ENCODE data around the genes GOLT1B and CMAS.

GRCh38 chr12:16602327-16602837 lies 3.6 kb downstream of the LMO3 start:
- PRO-cap: no peak
- RAMPAGE, long total RNA, 3 experiments: no peak in any of the 3 experiments

GRCh38 chr12:16612666-16613031 lies 6.7 kb upstream of the LMO3 start:
- PRO-cap: no peak
- RAMPAGE, long total RNA, 3 experiments: no peak in any of the 3 experiments

- PRO-cap: no peak
- RAMPAGE, long total RNA, 3 experiments: no peak in any of the 3 experiments
These were observed 18.7 kb upstream of the PIK3C2G start for GRCh38 chr12:18242575-18243111.

GRCh38 chr12:19236725-19237185 lies 107.2 kb downstream of the PLEKHA5 start:
- PRO-cap: no peak
- RAMPAGE, long total RNA, 3 experiments: no peak in any of the 3 experiments

GRCh38 chr12:19353750-19354151 lies 85.5 kb upstream of the AEBP2 start:
- PRO-cap: no peak
- RAMPAGE, long total RNA, 3 experiments: no peak in any of the 3 experiments

- PRO-cap: no peak
- RAMPAGE, long total RNA, 3 experiments: no peak in any of the 3 experiments
These were observed 45.0 kb downstream of the PDE3A start for GRCh38 chr12:20413179-20413977.

DNA sequence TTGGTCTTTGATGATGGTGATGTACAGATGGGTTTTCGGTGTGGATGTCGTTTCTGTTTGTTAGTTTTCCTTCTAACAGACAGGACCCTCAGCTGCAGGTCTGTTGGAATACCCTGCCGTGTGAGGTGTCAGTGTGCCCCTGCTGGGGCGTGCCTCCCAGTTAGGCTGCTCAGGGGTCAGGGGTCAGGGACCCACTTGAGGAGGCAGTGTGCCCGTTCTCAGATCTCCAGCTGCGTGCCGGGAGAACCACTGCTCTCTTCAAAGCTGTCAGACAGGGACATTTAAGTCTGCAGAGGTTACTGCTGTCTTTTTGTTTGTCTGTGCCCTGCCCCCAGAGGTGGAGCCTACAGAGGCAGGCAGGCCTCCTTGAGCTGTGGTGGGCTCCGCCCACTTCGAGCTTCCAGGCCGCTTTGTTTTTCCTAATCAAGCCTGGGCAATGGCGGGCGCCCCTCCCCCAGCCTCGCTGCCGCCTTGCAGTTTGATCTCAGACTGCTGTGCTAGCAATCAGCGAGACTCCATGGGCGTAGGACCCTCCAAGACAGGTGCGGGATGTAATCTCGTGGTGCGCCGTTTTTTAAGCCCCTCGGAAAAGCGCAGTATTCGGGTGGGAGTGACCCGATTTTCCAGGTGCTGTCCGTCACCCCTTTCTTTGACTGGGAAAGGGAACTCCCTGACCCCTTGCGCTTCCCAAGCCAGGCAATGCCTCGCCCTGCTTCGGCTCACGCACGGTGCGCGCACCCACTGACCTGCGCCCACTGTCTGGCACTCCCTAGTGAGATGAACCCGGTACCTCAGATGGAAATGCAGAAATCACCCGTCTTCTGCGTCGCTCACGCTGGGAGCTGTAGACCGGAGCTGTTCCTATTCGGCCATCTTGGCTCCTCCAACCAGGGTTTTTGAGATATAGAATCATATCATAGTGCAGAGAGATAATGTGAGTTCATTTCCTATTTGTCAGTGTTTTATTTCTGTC lies 83.5 kb downstream of the SLCO1B1 start:
- PRO-cap: no peak
- RAMPAGE, long total RNA, 3 experiments: no peak in any of the 3 experiments

DNA sequence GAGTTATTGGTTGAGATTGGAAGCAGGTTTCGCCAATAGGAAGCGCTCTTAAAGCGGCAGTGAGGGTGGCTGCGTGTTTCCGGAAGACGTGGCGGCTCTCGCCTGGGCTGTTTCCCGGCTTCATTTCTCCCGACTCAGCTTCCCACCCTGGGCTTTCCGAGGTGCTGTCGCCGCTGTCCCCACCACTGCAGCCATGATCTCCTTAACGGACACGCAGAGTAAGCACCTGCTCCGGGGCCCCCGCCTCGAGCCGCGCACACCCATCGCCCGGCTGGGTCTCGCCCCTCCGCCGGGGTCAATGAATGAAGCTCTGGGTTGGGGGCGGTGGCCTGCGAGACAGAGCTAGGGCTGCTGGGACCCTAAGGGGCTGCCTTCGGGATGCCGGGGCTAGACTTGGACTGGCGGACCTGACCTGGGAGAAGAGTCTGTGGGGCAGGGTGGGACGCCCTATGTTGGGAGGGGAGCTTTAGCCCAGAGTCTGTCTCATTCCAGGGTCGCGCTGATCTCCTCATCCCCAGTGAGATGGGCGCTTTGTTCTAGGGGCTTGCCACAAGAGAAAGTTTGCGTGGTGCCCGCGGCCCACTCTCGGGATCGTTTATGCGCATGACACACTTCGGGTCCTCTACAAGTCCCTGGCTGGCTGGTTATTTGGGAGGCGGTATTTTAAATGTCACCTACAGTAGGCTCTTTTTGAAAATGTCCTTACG lies at the start of gene GOLT1B:
Gene GOLT1B (plus strand): TSS at position 59 of the 707 bp plus-strand sequence.
- PRO-cap: bidirectional peak, plus-strand start at position 76 of the sequence, minus-strand start outside the sequence
- RAMPAGE, long total RNA, 3 experiments: start-site peak on the plus strand in 3 of 3 experiments, centred at positions 72 to 82 of the sequence, 71 to 206 reads per replicate

DNA sequence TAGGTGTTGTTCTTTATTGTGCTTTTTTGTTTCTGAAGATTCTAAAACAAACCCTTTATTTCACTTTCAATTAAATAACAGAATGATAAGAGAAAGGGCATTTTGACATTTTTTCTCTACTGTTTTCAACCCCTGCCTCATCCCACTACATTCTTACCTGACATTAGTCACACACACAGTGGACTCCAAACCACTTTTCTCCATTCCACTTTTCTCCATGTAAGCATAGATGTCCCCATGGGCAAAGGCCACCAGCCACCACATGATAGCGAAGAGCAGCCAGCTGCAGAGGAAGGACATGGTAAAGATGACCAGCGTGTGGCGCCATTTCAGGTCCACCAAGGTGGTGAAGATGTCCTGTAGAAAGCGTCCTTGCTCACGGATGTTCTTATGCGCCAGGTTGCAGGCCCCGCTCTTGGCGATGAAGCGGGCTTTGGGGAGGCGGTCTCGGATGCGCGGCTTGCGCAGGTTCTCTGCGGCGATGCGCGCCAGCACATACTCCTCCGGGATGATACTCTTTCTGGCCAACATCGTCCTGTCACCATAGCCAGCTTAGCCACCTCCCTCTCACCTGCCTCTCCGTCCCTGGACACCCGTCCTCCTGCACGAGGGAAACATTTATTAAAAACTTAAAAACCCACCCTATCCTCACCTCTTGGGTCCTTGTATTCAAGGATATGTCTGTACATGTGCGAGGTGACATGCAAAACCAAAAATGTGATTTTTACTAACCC lies 1.3 kb downstream of the KCNJ8 start:
- PRO-cap: no peak
- RAMPAGE, long total RNA, 3 experiments: no peak in any of the 3 experiments

DNA sequence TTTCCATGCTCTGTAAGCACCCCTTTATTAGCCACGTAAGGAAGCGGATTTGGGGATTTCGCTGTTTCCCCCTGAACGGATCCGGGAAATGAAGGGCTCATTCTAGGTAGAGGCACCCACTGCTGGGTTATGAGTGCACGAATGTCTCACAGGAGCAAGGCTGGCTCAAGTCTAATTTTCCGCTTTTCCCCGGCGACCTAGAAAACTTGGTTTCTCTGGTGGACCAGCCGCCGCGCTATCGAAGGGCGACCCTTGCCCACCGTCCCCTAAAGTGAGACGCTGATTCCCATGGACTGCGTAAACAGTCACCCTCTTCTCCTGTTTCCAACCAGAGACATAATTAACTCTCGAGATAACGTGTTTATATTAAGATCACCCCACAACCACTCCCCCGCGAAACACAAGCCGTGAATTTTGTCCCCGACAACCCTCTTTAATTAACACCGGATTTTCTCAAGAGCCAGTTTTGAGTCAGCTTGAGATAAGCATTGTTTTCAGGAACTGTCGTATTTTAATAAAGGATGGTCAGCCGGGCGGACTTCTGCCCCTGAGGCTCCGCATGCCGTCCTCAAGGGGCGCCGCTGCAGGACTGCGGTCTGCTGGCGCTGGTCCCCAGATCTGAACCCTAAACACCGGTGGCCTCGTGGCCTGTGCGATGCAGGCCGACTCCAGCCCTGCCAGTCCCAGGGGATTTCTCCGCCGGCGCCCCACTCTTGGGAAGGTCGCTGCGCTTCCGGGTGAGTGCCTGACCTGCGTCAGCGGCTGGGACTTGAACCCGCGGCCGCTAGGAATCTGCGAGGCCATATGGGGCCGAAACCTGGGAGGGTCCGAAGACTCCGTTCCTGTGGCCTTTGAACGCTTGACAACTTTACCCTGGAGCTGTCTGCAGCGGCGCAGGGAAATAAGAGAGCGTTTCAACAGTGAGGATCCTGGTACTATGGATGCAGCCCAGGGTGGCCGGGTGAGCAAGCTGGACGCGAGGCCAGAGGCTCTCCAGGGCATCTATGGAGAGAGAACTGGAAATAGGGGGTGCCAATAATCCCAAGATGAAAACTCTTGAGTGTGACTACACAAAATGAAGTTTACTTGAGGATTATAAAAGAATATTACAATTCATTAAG lies 719 bp upstream of the ABCC9 start:
- PRO-cap: bidirectional peak, plus-strand start at position 509 of the sequence, minus-strand start at position 591 of the sequence
- RAMPAGE, long total RNA, 3 experiments: no peak in any of the 3 experiments

DNA sequence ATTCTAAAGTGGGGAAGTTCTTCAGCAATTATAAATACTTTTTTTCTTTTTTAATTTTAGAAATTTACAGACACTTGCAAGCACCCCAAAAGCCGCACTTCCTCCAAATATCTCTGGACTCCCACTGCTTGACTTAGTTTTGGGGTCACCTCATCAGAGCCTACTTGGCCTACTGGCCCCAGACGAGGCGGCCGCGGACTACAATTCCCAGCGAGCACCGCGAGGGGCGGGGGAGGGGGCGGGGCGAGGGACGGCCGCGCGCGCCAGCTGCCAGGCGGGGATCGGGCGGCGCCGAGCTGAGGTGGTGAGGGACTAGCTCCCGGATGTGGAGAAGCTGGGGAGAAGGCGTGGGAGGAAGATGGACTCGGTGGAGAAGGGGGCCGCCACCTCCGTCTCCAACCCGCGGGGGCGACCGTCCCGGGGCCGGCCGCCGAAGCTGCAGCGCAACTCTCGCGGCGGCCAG lies at the start of gene CMAS:
Gene CMAS (plus strand): TSS at position 273 of the 463 bp plus-strand sequence.
- PRO-cap: unidirectional peak, plus-strand start at position 273 of the sequence
- RAMPAGE, long total RNA, 3 experiments: start-site peak on the plus strand in 3 of 3 experiments, centred at positions 294 to 301 of the sequence, 176 to 359 reads per replicate

GRCh38 chr12:22335594-22336310 lies 1.2 kb upstream of the ST8SIA1 start:
- PRO-cap: no peak
- RAMPAGE, long total RNA, 3 experiments: no peak in any of the 3 experiments

DNA sequence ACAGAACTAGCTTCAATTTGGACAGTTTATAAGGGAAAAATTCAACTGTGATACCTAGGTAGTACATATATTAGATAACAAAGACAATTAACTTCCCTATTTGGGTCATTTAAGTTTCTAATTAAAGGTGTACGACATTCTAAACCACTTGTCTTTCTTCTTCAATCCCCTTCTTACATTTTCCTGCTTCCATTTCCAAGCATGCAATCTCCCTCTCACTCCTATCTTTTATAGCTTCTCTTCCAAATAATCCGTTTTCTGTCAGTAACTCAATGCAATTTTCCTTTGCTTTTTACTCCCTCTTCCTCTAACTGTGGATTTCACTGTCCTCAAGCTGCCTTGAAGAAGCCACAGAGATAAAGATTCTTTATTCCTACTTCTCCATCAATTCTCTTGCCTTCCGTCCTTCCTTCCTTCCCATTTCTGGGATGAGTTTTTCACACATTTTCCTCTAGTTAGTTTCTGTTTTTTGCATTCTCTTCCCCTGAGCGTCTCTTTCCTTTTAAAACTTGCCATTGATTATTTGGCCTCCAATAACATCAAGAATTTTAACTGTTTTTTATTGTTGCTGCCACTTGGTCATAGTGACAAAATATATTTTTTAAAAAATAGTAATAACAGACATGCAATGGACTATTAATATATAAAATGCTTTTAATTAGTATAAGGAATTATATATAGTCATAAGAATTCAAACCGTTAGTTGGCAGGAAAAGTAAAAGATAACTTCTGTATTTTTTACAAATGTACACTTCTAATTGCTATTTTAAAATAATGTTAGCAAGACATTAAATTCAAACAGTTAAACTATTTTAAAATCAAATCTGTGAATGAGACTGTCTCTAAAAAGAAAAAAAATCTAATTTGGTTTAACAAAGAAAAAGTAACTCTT lies 79.9 kb downstream of the C2CD5 start:
- PRO-cap: no peak
- RAMPAGE, long total RNA, 3 experiments: start-site peak on the minus strand in 1 of 3 experiments, centred at position 259 of the sequence, 5 reads per replicate

DNA sequence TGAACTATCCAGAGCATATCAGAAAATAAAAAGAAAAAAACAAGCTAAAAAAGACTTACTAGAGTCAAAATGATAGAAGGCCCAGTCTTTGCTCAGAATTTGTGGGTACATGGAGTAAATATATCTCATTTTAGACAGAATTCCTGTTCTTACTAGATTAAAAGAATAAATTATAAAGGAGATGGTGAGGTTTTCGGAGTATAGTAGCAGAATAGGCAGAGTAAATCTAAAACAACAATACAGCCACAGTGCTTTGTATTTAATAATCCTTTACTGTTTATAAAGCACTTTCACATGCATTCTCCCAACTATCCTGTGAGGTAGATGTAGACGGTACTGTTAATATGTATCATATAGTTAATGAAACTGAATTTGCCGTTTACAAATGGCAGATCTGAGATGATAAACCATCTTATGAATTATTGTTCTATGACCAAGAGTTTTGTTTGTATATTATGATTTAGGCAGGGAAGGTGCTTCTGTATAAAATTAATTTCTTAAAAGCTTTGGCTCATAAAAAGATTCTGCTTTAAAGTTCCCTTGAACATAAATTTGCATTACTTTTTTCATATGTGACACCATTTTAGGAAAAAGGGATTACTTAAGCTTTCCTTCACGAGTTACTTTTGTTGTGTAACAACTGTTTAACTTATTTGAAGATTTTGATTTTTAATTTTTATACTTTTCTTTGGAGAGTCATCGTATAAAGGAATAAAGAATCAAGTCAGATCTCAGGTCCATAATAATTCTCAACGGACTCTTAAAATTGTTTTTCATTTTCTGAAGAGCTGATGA lies 3.1 kb downstream of the ETNK1 start:
- PRO-cap: no peak
- RAMPAGE, long total RNA, 3 experiments: no peak in any of the 3 experiments

DNA sequence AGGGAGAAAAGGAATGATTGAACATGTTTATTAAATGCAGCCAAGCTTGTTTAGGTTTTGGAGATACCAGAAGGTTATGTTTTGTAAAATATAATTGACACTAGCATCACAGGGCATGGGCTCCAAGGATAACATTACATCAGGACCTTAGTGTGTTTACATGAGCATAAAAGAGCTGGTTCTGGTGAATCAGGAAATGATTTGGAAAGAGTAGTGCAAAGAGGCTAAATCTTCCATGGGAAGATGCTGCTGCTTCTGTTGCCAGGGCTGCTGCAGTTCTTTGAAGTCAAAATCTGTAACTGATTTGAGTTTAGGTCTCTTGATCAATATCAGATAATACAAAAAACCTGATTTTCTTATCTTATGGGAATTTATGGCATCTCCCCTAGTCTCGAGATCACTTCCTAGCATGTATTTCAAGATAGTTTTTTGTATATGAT lies 118.8 kb downstream of the ETNK1 start:
- PRO-cap: no peak
- RAMPAGE, long total RNA, 3 experiments: no peak in any of the 3 experiments

DNA sequence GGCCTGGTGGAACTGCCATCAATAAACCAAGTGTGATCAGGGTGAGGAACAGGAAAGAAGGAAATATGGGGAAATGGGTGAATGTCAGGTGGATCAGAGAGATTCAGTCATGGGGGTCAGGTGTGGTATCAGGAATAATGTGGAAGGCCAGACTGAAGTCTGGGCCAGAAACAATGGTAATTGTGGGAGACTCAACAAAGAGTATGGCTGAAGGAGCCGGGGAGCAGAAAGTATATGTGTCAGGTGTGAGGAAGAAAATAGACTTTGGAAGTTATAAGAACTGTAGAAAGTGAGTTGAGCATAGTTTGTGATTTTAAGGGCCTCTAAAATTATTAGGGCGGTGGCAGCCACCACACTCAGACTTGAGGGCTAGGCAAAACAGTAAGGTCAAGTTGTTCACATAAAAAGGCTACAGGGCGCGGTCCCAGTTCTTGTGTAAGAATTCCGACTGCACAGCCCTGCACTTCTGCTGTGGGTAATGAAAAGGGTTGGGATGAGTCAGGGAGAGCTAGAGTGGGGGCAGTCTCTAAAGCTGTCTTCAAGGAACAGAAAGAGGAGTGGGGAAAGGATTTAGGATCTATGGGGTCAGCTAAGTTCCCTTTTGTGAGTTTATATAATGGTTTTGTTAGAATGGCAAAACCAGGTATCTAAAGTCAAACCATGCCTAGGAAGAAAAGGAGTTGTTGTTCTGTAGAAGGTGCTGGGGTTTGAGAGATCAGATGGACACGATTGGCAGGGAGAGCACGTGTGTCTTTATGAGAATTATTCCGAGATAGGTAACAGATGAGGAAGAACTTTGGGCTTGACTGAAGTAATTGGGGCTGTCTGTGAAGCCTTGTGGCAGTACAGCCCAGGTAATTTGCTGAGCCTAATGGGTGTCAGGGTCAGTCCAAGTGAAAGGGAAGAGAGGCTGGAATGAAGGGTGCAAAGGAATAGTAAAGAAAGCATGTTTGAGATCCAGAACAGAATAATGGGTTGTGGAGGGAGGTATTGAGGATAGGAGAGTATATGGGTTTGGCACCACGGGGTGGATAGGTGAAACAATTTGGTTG lies 441.6 kb downstream of the SOX5 start:
- PRO-cap: no peak
- RAMPAGE, long total RNA, 3 experiments: no peak in any of the 3 experiments

- PRO-cap: no peak
- RAMPAGE, long total RNA, 3 experiments: no peak in any of the 3 experiments
These were observed 150.7 kb upstream of the SOX5 start for GRCh38 chr12:24100016-24100744.

DNA sequence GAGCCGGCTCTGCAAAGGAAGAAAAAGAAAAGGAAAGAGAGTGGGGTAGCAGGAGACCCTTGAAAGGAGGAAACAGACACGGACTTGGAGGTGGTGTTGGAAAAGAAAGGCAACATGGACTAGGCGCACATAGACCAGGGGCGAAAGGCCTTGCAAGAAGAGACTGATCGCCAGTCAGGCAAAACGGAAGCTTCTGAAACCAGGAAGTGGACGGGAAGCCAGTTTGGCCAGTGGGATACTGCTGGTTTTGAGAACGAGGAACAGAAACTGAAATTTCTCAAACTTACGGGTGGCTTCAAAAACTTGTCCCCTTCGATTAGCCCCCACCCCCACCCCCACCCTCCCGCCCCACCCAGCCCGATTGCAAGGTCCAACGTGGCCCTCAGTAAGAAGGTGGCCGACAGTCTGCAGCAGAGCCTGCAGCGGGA lies 364.9 kb downstream of the BCAT1 start:
- PRO-cap: no peak
- RAMPAGE, long total RNA, 3 experiments: no peak in any of the 3 experiments

- PRO-cap: no peak
- RAMPAGE, long total RNA, 3 experiments: no peak in any of the 3 experiments
These were observed 206.5 kb downstream of the BCAT1 start for GRCh38 chr12:24742403-24742877.

DNA sequence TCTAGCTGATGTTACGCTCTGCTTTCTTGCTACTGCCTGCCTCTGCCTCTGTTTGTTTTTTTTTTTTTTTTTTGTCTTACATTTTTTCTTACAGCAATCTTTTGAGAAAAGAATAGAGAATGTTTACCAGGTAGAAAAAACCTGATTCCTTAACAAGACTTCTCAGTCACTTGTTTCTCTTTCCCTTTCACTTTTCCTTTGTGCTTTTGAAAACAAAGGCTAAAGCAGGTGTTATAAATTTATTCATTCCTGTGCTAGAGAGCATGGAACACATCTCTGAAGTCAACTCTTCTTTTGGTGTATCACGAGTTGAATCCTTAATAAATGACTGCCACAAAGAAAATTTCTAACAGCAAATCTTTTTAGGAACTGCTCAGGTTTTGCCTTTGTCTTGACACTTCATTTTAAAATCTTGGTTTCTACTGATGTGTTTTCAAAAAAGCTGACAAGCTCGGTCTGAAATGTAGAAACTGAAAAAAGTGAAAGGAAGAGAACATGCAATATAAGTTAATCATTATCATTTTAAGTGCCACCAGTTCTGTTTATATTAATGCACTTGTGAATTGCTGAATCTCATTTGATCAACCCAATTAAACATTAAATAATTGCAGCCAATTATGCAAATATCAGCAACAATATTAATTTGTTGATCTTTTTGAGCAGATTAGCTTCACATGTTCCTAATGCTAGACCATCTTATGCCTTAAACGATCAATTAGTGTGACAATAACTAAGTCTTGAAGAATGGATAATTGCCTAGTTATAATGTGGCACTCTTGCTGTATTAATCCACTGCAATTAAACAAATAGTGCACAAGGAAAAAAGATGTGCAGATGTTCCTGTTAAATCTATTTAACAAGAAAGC lies 133.9 kb downstream of the BCAT1 start:
- PRO-cap: no peak
- RAMPAGE, long total RNA, 3 experiments: no peak in any of the 3 experiments

All from gastrocnemius medialis (tissue), 3 donors.